Measurements from ENCODE around the gene SRRM4.

DNA sequence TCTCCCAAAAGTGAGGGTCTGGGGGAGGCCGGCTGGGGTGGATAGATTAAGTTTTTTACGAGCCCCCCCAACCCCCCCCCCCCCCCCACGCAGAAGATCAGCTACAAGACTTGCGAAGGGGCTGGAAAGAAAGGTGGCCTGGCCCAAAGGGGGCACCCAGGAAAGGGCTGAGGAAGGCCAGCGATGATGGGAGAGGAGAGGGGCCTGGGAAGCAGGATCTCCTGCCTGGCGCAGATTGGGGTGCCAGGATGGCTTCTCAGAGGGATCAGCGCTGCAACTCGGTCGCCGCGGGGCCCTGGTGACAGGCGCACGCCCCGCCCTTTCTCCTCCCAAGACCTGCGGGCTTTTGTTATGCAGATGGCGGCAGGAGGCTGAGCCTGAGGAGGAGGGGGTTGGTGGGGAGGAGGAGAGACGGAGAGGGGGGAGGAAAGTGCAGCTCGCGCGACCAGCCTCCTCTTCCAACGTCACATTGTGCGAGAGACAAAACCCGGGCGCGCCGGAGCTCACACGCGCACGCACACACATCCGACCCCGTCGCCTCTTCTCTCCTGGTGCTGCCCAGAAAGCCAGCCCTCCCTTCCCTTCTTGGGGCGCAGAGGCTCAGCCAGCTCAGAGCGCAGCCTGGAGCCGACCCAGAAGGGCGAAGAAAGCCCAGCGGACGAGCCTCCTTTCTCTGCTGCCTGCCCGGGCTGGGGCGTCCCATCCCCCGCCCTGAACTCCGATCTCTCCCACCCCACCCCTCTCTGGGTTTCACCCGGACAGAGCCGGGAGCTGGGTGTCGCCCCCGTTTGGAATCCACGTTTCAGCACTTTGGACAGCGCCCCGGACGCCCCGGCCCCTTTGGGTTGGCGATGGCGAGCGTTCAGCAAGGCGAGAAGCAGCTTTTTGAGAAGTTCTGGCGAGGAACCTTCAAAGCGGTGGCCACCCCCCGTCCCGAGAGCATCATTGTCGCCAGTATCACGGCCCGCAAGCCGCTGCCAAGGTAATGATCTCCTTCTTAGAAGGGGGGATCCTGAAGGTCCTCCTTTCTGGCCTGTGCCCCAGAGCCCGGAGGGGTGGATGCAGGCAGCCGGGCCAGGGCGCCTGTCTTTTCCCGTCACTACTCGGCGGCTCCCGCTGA lies at the start of gene SRRM4:
Gene SRRM4, plus strand, starts transcription at position 510 of the 1,120 bp plus-strand sequence.
- RRBS = 3% methylated on average over 12 of the region's 70 CpGs

DNA sequence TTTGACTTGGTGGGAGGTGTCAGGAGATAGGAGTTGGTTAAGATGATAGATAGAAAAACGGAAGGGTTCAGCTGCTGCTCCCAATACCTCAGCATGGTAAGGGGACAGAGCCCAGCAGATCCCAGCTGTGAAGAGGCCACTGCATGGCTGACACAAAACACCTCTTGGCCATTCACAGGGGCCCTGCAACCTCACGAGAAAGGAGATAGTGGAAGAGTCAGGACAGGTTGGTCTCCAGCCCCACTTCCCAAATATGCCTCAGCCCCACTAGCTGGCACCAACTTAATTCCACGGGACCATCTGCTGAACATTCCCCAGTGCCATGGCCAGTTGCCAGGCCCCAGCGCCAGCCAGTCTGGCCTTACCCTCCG lies 21.3 kb upstream of the HSPB8 start:
- RRBS = no CpG with 5 or more reads among the region's 5 CpGs

- RRBS = no CpG with 5 or more reads among the region's 6 CpGs
Measured at GRCh38 chr12:119193802-119194306, 15.1 kb downstream of the HSPB8 start.

GRCh38 chr12:119686377-119686802 lies 18.5 kb downstream of the PRKAB1 start:
- RRBS = no CpG with 5 or more reads among the region's 13 CpGs

DNA sequence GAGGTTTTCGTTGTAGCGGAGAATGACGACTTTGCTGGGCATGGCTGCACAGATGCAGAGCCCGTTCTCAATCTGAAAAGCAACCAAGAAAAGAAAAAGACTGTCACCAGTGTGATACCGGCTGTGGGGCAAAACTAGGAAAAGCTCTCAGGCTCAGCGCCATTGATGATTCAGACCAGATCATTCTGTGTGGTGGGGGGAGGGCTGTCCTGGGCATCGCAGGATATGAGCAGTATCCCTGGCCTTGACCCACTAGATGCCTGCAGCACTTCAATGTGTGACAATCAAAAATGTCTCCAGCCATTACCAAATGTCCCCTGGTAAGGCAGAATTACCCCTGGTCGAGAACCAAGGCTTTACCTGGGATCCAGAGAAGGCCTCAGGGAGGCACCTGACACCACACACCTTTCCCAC lies 36.5 kb downstream of the PRKAB1 start:
- RRBS = 99% methylated on average over 3 of the region's 8 CpGs

GRCh38 chr12:119713504-119714060 lies 45.6 kb downstream of the PRKAB1 start:
- RRBS = no CpG with 5 or more reads among the region's 9 CpGs

- RRBS = 96% methylated on average over 2 of the region's 5 CpGs
Measured at GRCh38 chr12:119725501-119725940, 57.6 kb downstream of the PRKAB1 start.

- RRBS = no CpG with 5 or more reads among the region's 9 CpGs
Measured at GRCh38 chr12:119988341-119988657, 737 bp upstream of the BICDL1 start.

DNA sequence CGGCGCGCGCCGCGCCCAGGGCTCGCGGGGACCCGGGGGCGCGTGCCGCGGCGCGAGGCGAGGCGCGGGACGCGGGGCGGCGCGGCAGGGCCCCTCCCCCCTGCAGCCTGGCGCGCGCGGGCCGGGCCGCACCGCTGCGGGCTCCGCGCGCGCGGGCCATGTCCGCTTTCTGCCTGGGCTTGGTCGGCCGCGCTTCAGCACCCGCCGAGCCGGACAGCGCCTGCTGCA lies 589 bp downstream of the BICDL1 start:
- RRBS = 1% methylated on average over 30 of the region's 44 CpGs

DNA sequence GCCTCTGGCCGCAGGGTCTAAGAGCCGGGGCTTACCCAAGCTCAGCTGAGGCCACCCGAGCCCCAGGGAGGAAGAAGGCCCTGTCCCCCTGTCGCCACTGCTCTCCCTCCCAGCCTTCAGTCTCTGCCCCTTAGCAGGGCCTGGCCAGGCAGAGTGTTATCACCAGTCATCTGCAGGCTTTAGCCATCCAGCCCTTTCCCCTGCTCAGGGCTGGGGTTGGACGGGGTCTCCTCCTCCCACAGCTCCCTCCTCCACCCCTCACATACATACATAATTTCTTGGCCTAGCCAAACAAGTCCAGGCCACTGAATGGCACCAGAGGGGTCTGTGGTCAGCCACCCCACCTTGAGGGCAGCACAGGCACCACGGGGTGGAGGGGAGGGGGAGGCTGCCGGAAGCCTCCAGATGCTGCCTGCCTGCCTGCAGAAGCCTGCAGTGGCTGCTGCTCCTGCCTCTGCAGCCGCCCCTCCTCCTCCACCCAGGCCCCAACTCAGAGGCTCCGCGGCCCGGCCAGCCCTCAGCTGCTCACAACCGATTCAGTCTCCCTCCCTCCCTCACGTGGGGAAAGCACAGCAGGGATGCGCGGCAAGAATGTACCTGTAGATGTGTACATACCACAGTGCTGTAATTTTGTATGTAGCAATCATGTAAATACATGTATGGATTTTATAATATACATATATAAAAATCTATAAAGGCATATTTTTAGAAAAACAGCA lies 22.7 kb downstream of the RAB35 start:
- RRBS = 69% methylated on average over 4 of the region's 15 CpGs

GRCh38 chr12:120117805-120118126 lies 1.2 kb upstream of the RAB35 start:
- RRBS = no CpG with 5 or more reads among the region's 10 CpGs

DNA sequence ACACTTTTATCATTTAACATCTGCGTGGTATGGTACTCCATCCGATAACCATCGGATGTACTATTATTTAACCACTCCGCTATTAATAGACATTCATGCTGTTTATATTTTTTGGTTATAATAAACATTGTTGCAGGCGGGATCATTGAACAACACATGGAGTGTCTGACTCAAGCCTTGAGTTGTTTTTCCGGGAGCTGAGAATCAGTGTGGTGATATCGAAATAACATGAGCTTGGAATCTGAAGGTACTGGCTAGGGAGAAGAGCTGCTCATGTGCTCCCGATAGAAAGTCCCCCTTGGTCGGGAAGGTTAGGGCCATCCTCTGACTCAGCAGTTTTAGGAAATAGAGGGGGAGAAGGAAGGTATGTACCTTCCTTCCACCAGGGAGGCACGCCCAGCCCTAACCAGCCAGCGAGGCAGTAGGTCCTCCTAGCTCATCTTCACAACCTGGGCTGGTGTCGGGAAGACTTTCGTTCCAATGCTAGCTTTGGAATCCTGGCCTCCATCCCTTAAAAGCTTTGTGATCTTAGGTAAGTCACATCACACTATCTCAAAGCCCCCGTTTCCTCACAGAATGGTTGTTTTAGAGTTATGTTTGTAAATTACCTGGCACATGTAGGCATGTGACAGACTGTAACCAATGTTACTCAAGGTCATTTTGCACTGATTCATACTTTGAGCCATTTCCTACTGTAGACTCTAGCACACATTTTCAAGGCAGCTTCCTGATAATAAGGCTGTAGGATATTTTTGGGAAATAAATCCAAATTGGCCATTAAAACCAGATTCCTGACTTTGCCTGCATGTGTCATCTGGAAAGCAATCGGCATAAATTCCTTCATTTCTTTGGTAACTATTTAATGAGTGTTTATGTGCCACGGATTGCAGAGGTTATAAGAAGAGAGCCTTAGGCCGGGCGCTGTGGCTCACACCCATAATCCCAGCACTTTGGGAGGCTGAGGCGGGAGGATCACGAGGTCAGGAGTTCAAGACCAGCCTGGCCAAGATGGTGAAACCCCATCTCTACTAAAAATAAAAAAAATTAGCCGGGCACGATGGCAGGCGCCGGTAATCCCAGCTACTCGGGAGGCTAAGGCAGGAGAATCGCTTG lies 2.0 kb upstream of the RAB35 start:
- RRBS = no CpG with 5 or more reads among the region's 26 CpGs

DNA sequence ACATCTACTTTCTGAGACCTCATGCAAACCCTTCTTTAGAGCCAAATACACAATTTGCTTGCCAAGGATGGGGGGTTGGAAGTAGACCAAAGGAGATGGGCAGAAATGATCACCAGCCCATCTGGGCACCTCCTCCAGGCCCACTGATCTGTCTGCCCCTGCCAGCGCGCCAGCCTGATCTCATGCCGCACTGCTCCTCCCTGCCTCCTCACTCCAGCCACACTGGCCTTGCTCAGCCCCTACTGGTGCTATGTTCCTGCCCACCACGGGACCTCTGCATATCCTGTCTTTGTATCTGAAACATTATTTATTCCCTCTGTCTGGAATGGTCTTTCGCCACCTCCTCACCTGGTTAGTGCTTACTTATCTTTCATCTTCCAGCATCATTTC lies 24.8 kb upstream of the RAB35 start:
- RRBS = no CpG with 5 or more reads among the region's 5 CpGs

- RRBS = no CpG with 5 or more reads among the region's 5 CpGs
Measured at GRCh38 chr12:120193451-120193688, 1.1 kb downstream of the GCN1 start.

- RRBS = no CpG with 5 or more reads among the region's 7 CpGs
Measured at GRCh38 chr12:120195930-120196786, 1.6 kb upstream of the GCN1 start.

DNA sequence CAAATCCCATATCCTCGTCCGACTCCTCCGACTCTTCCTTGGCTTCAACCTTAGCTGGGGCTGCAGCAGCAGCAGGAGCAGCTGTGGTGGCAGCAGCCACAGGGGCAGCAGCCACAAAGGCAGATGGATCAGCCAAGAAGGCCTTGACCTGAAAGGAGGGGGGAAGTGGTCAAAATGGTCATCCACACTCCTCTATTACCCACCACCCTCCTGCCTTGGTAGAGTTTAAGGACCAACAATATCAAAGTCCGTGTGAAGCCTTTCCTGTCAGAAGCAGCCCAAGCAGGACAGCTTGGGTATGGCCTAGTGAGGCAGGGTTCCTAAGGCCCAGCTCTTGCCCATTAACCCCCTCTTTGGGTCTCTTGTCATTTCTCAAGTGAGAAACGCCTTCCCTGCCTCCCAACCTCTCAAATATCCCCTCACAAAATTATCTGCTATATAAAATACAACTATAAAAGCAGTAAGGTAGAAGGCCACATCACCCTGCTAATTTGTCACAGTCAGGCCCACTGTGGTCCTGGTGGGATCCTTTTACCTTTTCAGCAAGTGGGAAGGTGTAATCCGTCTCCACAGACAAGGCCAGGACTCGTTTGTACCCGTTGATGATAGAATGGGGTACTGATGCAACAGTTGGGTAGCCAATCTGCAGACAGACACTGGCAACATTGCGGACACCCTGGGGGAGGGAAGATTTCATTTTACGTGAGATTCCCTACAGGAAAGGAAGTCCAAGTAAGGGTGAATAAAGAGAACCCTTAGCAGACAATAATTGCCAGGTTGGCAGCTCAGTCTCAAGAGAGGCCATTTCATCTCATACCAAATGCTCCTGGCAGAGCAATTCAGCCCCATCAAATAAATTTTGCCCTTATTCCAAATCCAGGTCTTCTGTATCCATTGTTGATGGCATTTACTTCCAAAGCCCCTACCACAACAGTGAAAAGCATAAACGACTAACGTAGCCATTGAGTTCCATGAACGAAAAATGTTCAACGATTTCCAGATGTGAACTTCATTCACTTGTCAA lies 2.6 kb upstream of the GCN1 start:
- RRBS = no CpG with 5 or more reads among the region's 14 CpGs

DNA sequence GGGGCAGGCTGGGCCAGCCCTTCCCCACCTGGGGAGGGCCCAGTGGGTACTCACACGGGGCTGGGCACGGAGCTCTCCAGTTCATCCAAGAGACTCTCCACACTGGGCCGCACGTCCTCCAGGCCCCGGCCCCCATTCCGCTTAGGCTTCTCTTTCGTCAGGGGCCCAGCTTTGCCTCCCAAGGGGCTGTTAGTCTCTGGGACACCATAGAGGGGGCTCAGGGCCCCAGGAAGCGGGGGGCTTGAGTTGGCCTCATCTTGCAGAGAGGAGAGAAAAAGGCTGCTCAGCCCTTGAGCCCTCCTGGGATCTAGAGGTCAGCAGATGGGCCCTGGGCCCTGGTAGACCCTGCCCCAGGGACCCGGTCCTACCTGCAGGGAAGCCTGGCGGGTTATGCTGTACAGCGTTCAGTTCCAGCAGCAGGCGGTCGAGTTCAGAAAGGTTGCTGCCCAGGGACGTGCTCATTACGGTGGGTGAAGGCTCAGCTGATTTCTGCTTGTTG lies 21.6 kb upstream of the RPLP0 start:
- RRBS = 100% methylated on average over 3 of the region's 15 CpGs

GRCh38 chr12:120237666-120238408 lies 27.7 kb downstream of the PXN start:
- RRBS = no CpG with 5 or more reads among the region's 13 CpGs

DNA sequence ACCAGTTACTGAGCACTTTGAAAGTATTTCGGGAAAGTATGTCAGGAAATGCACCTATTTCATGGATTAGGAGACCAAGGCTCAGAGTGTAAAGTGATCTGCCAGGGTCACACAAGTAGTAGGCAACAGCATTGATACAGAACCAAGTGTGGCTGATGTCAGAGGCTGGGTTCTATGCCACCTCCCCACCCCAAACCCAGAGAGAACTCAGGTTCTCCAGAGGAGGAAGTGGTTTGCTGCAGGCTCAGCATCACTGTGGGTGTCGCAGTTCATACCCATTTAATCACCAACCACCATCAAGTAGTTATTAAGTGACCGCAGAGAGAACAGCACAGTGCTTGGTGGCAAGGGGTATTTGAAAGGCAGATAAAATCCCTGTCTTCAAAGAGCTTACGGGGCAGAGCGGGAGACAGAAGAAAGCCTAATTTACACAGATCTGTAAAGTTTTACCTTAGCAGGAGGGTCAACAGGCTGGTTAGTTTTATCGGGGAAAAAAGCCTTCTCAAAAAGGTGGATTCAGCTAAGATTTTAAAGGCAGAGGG lies 13.5 kb downstream of the PXN start:
- RRBS = no CpG with 5 or more reads among the region's 6 CpGs

- RRBS = no CpG with 5 or more reads among the region's 4 CpGs
Measured at GRCh38 chr12:120466977-120467369, 2.6 kb downstream of the SRSF9 start.

Data from Ishikawa (cell line).